ENCODE results near the genes MTFR2 and MAP7.

GRCh38 chr6:134928108-134928724 is 21.7 kb downstream of the ALDH8A1 start:
- RRBS, 2 experiments: no CpG with 5 or more reads among the region's 5 CpGs

DNA sequence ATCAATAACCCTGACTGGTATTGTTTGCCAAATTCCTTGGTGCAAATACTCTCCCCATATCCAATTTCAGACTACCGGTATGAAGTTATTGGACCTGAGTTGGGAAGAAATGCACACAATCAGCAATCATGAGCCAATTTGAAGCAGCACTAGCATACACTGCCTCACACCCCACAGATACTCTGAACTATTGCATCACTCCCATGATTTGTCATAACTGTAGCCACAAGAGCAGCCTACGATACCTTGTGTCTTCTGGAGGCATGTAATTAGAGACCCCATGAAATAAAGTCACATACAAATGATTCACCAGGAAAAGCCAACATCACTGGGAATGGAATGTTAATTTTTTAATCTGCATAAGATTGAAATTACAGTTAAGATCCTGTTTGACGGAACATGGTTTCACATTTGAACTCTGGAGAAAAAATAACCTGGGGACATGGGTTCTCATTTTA is 34.2 kb upstream of the HBS1L start:
- RRBS, 2 experiments: no CpG with 5 or more reads among the region's 3 CpGs

- RRBS, 2 experiments: no CpG with 5 or more reads among the region's 3 CpGs
Observed at GRCh38 chr6:135163254-135163582, 17.9 kb upstream of the MYB start.

DNA sequence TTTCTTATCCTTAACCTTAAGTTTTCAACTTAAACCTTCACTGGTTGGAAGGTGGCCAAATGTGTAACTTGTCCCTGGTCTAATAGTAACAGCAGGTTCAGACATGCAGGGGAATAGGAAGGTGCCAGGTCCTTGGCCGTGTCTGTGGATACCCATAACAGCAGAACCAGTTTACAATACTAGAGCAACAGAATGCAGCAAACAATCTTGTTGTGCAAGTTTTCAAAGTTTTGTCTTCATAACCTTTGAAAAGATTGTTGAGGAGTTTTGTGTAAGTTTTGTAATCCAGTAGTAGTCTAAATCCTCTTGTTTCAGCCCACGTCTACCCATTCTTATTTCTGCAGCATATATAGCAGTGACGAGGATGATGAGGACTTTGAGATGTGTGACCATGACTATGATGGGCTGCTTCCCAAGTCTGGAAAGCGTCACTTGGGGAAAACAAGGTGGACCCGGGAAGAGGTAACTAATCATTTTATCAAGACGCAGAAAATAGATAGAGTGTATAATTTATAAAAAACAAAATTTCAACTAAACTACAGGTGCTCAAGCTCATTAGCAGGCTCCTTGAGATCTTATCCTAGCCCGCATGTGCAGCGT is 4.6 kb downstream of the MYB start:
- RRBS, 2 experiments: no CpG with 5 or more reads among the region's 8 CpGs

GRCh38 chr6:135306434-135307133 is 125.5 kb downstream of the MYB start:
- RRBS, 2 experiments: no CpG with 5 or more reads among the region's 7 CpGs

- RRBS, 2 experiments: no CpG with 5 or more reads among the region's 4 CpGs
Observed at GRCh38 chr6:135352290-135352745, 145.2 kb downstream of the AHI1 start.

GRCh38 chr6:135830345-135830796 is 21.1 kb upstream of the PDE7B start:
- RRBS, 2 experiments: no CpG with 5 or more reads among the region's 6 CpGs

- RRBS, 2 experiments: no CpG with 5 or more reads among the region's 10 CpGs
Observed at GRCh38 chr6:136103336-136104103, 146.6 kb downstream of the MTFR2 start.

DNA sequence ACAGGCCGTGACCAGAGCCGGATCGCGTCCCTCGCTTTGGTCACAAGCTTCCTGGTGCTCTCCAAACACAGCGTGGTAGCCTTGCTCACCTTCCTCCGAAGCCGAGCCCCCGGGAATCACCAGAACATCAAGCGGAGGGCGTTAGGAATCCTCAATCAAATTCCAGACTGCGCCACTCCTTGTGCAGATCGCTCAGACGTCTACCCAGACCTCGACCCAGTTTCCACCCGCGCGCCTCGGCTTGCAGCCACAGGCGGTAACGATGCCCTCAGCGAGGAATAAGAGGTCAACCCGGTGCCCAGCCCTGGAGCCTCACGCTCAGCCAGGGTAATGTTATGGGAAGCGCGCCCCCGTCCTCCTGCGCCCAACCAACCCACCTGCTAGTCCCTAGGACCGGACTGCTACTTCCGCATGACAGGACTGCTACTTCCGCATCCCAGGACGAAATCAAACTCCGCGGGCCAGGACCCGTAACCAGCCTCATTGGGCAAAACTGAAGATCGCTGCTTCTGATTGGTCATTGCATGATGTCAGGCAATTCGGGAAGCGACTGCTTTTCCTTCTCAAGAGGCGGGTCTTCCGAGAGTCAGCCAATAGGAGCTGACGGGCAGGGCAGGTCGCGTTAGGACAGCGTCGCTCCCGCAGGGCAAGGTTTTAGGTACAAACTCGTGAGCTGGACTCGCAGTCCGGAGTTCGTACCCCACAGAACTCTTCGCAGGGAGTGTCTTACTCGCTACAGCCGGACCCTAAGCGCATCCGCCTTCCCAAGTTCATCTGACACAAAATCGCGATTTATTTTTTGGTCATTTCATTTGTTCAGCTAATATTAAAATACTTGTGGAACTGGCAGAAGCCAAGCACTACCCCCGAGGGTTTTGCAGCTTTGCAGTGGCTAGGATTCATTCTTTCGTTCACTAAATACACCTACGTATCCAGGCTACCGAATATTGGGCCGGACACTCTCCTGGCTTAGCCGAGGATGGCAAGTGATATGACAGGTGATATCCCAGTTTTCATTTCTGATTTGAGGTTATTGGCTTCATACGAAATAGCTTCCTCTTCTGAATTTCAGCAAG is at the start of gene MTFR2:
Gene MTFR2, minus strand, starts transcription at position 425 of the 1,076 bp plus-strand sequence.
- RRBS, 2 experiments: 2 to 7% methylated on average over 16 of the region's 64 CpGs

DNA sequence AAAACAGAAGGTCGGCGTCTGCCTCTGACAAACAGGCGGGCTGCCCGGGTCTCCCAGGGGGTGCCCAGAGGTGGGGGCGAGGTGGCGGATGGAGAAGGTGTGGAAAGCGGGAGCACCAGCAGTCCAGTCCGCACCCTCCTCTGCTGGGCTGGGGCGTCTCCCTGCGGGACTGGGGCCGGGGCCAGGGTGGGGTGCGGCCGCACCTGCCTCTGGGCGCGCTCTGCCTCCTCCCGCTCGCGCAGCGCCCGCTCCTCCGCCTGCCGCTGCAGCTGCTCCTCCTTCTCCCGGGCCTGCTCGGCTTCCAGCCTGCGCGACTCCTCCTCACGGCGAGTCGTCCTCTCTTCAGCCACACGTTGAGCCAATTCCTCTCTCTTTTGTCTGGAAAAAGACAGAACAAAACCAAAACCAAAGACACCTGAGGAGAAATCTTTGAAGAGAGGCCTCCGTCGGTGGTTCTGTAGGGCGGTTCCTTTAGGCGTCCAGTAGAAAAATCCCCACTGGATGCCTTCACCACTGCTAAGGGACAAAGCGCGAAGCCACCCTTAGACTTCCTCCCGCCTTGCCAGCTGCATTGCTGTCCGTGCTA is 71.2 kb upstream of the BCLAF1 start:
- RRBS, 2 experiments: 59 to 92% methylated on average over 4 to 10 of the region's 38 CpGs

DNA sequence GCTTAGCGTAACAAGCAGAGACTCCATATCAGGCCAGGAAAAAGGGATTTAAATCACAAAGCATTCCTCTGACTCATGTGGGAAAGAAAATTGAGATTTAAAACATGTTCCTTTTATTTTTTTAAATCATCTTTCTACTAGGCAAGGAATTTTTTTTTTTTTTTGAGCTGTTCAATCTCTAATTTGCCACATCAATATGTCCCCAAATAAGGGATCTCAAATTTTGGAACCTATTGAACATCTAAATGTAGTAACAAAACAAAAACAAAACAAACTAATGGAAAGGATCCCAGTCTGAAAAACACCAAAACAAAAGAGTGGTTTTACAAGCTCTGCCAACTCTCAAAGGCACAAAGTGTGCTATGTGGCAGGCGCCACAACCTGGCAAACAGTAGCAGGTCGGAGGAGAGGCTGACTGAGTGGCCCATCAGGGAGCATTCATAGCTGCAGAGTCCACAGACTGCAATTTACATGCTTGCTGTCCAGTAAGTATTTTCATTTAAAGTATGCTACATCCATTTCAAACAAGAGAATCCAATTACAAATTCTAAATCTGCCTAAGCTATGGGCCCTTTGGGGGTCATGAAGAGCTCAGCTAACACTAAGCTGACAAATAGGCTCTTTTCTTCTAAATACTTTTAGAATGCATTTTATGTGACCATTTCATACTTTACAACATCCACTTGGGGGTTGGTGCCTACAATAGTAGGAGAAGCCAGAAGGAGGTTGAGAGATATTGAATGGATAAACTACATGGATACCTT is 115.6 kb downstream of the MAP7 start:
- RRBS, 2 experiments: no CpG with 5 or more reads among the region's 3 CpGs

DNA sequence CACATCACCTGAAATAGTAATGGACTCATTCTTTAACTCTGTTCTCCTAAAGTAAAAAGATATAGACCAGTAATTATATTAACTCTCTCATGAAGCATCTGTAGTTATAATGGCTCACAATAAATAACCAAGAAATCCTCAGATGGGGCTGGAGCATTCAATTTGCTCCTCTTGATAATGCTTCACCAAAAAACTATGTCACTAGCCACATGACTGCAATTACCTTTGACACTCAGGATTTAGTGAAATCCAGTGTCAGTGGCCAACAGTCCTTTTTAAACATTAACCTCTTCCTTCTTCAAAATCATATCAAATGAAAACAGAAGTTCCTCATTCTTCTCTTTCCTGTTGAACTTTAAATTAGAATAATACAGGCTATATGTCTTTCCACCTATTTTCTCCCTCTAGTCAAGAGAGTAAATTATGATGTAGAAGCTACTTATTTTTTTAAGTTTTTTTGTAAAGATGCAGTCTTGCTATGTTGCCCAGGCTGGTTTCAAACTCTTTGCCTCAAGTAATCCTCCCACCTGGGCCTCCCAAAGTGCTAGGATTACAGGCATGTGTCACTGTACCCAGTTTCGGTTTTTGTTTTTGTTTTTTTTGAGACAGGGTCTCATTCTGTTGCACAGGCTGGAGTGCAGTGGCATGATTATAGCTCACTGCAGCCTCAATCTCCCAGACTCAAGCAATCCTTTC is 41.1 kb downstream of the MAP7 start:
- RRBS, 2 experiments: no CpG with 5 or more reads among the region's 1 CpG

GRCh38 chr6:136550277-136551118 is at the start of gene MAP7:
TSS of gene MAP7 (minus strand) at chr6:136550422.
- RRBS, 2 experiments: 7 to 15% methylated on average over 19 of the region's 89 CpGs

DNA sequence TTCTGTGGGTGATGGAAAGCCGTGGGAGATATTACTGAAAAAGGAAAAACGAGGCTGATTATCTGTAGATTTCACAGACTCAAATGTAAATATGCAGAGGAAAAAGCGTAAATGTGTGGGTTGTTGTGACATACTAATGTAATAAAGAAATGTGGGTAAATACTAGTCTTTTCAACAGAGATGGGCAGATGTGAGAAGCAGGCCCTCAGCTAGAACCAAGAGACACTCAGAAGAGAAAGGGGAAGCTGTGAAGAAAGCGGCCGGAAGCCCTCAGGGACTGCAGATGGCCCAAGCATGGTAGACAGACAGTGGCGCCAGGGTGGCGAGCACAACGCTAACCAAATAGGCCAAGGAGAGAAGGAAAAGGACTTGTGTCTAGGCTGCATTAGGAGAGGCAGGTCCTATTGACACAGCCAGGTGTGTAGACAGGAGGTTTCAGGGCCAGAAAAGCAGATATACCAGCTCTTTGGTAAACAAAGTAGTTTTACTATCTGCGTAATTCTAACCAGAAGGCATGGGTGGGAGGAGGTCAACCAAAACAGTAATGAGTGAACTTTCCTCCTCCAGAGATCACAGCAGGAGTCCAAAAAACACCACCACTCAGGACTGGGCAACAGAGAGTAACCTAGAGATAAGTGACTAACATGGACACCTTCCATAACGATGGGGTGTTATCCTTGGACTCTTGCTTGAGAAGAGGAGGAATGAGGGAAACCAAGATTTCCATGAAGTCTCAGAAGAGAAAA is 15.8 kb upstream of the MAP7 start:
- RRBS, 2 experiments: no CpG with 5 or more reads among the region's 10 CpGs

GRCh38 chr6:136622650-136623293 is 72.5 kb upstream of the MAP7 start:
- RRBS, 2 experiments: no CpG with 5 or more reads among the region's 6 CpGs

GRCh38 chr6:136646978-136648005 is 97.1 kb upstream of the MAP7 start:
- RRBS, 2 experiments: no CpG with 5 or more reads among the region's 12 CpGs

- RRBS, 2 experiments: no CpG with 5 or more reads among the region's 4 CpGs
Observed at GRCh38 chr6:136717506-136718250, 74.6 kb downstream of the MAP3K5 start.

- RRBS, 2 experiments: no CpG with 5 or more reads among the region's 2 CpGs
Observed at GRCh38 chr6:136755180-136755422, 37.2 kb downstream of the MAP3K5 start.

Measured in Panc1 (cell line).